ENCODE measurements around the genes ASPDH, C19orf81, KLK15 and SIGLEC8.

DNA sequence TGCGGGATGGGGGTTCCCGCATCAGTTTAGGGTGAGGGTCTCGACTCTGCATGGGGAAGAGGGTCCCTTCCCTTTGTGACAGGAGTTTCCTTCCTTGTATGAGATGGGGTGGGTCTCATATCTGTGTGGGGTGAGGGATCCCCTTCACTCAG is 288 bp downstream of the MYBPC2 start:
- PRO-cap = no peak
- RAMPAGE, long total RNA, 4 experiments = no peak in any of the 4 experiments

- PRO-cap = no peak
- RAMPAGE, long total RNA, 4 experiments = no peak in any of the 4 experiments
Observed at GRCh38 chr19:50513706-50514201, at the start of gene ASPDH. Gene ASPDH (minus strand): TSS chr19:50513913.

- PRO-cap = no peak
- RAMPAGE, long total RNA, 4 experiments = no peak in any of the 4 experiments
Observed at GRCh38 chr19:50649338-50650003, at the start of gene C19orf81. Gene C19orf81 (plus strand): TSS chr19:50649445.

- PRO-cap = bidirectional peak, plus-strand start at chr19:50725151, minus-strand start at chr19:50724795
- RAMPAGE, long total RNA, 4 experiments = start-site peak on the plus strand in 1 of 4 experiments, at chr19:50725108-50725141 at its widest, 54 reads per replicate
Observed at GRCh38 chr19:50724968-50726155, 2.2 kb downstream of the CLEC11A start.

- PRO-cap = no peak
- RAMPAGE, long total RNA, 4 experiments = no peak in any of the 4 experiments
Observed at GRCh38 chr19:50826886-50827379, 3.3 kb upstream of the KLK1 start.

DNA sequence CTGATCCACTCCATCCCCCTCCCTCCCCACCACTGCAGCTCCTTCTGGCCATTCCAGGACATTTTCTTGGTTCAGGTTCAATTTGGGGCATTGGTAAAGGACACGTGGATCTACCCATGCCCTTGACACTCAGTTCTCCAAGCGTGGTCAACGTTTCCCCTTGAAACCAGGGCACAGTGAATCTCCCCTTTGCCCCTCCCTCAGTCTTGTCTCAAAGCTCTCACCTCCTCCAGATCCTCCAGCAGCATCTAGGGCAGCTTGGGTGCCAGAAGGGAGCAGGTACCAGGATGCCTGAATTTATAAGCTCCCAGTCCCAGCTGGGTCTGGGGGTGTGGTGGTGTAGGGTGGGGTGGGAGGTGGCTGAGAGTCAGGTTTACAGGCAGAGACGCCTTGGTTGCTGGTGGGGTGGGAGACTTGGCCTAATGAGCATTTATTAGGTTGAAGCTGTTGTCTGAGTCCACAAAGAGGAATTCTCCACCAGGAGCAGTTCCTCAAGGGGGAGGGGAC is at the start of gene KLK15:
KLK15 (minus strand) TSS at position 272 of the 507 bp plus-strand sequence.
- PRO-cap = no peak
- RAMPAGE, long total RNA, 4 experiments = no peak in any of the 4 experiments

- PRO-cap = no peak
- RAMPAGE, long total RNA, 4 experiments = no peak in any of the 4 experiments
Observed at GRCh38 chr19:50870373-50870962, 2.8 kb upstream of the KLK2 start.

DNA sequence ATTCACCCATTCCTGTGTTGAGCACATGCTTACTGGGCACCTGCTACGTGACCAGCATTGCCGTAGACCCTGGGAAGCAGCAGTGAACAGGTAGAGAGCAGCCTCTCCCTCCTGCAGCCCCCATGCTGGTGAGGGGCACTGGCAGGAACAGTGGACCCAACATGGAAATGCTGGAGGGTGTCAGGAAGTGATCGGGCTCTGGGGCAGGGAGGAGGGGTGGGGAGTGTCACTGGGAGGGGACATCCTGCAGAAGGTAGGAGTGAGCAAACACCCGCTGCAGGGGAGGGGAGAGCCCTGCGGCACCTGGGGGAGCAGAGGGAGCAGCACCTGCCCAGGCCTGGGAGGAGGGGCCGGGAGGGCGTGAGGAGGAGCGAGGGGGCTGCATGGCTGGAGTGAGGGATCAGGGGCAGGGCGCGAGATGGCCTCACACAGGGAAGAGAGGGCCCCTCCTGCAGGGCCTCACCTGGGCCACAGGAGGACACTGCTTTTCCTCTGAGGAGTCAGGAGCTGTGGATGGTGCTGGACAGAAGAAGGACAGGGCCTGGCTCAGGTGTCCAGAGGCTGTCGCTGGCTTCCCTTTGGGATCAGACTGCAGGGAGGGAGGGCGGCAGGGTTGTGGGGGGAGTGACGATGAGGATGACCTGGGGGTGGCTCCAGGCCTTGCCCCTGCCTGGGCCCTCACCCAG is 4.1 kb downstream of the KLK2 start:
- PRO-cap = no peak
- RAMPAGE, long total RNA, 4 experiments = no peak in any of the 4 experiments

GRCh38 chr19:51018000-51018199 is 1.6 kb downstream of the KLK10 start:
- PRO-cap = no peak
- RAMPAGE, long total RNA, 4 experiments = no peak in any of the 4 experiments

DNA sequence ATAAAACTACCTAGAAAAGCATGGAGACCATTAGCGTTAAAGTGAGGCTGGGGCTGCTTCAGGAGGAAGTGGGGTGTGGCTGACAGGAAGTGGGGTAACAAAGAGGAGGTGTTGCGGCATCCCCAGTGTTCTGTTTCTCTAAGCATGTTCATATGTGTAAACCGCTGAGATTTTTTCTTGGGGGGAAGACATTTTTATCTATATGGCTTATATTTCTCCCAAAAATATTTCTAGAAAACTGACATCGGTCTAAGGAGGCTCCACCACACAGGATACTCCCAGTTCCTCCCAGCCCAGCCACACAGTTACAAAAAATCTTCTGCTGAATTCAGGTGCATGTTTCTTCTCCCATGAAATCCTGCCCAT is 1.2 kb upstream of the SIGLEC9 start:
- PRO-cap = no peak
- RAMPAGE, long total RNA, 4 experiments = no peak in any of the 4 experiments

DNA sequence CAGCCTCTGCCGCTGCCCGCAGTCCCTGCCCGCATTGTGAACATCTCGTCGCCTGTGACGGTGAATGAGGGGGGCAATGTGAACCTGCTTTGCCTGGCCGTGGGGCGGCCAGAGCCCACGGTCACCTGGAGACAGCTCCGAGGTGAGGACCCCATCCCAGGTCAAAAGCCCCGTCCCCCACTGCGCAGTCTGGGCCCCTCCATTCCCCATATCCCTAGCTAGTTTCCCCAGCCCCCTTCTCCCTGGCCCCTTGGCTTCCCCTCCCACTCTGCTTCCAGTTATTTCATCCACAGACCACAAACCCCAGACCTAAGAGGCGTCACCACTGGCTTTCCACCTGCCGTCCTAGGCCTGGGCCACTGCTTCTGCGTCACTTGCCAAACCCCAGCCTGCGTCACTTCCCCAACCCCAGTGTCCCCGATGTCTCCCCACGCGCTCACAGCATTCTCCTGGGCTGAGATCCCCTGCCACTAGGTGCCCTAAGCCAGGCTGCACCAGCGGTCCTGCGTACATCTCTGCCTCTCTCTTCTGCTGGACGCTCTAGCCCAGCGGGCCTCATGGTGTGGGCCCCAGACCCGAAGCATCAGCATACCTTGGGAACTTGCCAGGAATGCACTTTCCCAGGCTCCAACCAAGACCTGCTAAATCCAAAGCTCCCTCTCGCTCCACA is 14.0 kb downstream of the IGLON5 start:
- PRO-cap = no peak
- RAMPAGE, long total RNA, 4 experiments = no peak in any of the 4 experiments

- PRO-cap = no peak
- RAMPAGE, long total RNA, 4 experiments = no peak in any of the 4 experiments
Observed at GRCh38 chr19:51364023-51364779, 2.0 kb downstream of the ETFB start.

- PRO-cap = unidirectional peak, minus-strand start at chr19:51394191; unidirectional peak, minus-strand start at chr19:51394218
- RAMPAGE, long total RNA, 4 experiments = no peak in any of the 4 experiments
Observed at GRCh38 chr19:51393750-51394778, 3.7 kb upstream of the C19orf84 start.

DNA sequence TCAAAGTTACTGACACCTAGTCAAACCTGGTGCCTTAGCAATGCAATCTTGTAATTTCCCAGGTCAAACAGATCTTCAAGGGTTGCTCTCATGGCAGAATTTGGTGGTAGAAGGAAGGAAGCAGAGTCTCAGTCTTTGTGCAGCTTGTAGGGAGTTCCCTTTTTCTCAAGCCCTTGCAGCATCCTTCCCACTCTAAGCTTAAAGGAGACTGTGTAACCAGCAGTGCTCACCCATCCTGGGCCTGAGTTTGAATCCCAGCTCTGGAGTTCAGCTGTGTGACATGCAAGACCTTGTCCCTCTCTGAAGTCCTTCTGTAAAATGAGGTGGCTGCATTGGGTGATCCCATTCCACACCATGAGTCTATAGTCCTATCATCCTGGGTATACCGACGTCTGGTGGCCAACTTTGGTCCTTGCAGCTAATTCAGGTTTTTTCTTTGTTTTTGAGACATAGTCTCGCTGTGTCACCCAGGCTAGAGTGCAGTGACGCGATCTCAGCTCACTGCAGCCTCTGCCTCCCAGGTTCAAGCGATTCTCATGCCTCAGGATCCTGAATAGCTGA is 9.8 kb downstream of the SIGLEC10 start:
- PRO-cap = no peak
- RAMPAGE, long total RNA, 4 experiments = no peak in any of the 4 experiments

GRCh38 chr19:51458114-51458837 is at the start of gene SIGLEC8:
Gene SIGLEC8 (minus strand): TSS chr19:51458454.
- PRO-cap = no peak
- RAMPAGE, long total RNA, 4 experiments = start-site peak on the minus strand in 1 of 4 experiments, at chr19:51458415-51458454 at its widest, 20 reads per replicate

GRCh38 chr19:51687831-51688360 is 5.2 kb upstream of the SPACA6 start:
- PRO-cap = bidirectional peak, plus-strand start at chr19:51688437, minus-strand start at chr19:51688297
- RAMPAGE, long total RNA, 4 experiments = start-site peak on the plus strand in 1 of 4 experiments, at chr19:51688208-51688229 at its widest, 6 reads per replicate

GRCh38 chr19:51724301-51725016 is 668 bp upstream of the HAS1 start:
- PRO-cap = no peak
- RAMPAGE, long total RNA, 4 experiments = no peak in any of the 4 experiments

GRCh38 chr19:52536115-52536439 is 8.6 kb downstream of the ZNF808 start:
- PRO-cap = bidirectional peak, plus-strand start at chr19:52536327, minus-strand start at chr19:52536178
- RAMPAGE, long total RNA, 4 experiments = no peak in any of the 4 experiments

GRCh38 chr19:52543001-52543529 is 15.6 kb downstream of the ZNF808 start:
- PRO-cap = no peak
- RAMPAGE, long total RNA, 4 experiments = no peak in any of the 4 experiments

GRCh38 chr19:52603850-52604229 is 33.8 kb downstream of the ZNF701 start:
- PRO-cap = no peak
- RAMPAGE, long total RNA, 4 experiments = no peak in any of the 4 experiments